Mesenteric fat pad (tissue), 1 donor: Measurements from ENCODE around the gene PLXNB2.

GRCh38 chr22:48366728-48367010 lies 122.7 kb upstream of the TAFA5 start:
- PRO-cap, result no peak

DNA sequence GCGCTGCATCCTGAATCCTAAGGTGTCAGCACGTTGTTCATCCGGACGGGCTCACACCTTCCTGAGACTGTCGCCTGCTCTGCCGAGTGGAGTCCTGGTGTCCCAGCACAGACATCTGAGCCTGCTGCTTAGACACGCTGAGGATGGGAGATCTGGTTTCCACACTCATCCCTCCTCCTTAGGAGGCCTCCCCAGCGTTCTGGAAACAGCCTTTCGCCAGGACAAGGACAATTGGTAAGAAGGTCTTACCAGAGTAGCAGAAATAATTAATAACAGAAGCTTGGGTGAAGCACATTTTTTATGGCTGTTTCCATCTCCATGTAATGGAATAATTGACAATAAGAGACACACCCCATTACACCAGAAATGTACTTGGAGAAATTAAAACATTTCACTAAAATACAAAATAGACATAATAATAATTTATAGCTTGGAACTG lies 2.3 kb downstream of the TAFA5 start:
- PRO-cap, result no peak

DNA sequence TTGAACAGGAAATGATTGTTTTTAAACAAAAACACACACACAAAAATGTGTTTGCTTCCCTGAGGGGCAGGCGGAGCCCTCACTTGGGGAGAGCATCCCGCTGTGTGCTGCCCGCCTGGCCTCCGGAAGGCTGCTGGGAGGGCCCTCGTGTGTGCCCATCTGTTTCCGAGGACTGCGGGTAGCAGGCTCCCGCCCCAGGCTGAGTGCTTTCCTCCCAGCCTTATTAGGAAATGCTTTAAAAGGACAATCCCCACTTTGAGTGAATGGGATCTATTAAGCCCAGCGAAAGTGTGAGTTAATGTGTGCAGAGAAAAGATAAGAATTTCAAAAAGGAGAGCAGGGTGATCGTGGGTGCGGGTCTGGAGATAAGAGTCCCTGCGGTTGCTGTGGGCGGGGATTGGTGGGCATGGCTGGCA lies 77.8 kb downstream of the TAFA5 start:
- PRO-cap, result no peak

- PRO-cap, result no peak
Measured at GRCh38 chr22:49016244-49016708, 526.9 kb downstream of the TAFA5 start.

DNA sequence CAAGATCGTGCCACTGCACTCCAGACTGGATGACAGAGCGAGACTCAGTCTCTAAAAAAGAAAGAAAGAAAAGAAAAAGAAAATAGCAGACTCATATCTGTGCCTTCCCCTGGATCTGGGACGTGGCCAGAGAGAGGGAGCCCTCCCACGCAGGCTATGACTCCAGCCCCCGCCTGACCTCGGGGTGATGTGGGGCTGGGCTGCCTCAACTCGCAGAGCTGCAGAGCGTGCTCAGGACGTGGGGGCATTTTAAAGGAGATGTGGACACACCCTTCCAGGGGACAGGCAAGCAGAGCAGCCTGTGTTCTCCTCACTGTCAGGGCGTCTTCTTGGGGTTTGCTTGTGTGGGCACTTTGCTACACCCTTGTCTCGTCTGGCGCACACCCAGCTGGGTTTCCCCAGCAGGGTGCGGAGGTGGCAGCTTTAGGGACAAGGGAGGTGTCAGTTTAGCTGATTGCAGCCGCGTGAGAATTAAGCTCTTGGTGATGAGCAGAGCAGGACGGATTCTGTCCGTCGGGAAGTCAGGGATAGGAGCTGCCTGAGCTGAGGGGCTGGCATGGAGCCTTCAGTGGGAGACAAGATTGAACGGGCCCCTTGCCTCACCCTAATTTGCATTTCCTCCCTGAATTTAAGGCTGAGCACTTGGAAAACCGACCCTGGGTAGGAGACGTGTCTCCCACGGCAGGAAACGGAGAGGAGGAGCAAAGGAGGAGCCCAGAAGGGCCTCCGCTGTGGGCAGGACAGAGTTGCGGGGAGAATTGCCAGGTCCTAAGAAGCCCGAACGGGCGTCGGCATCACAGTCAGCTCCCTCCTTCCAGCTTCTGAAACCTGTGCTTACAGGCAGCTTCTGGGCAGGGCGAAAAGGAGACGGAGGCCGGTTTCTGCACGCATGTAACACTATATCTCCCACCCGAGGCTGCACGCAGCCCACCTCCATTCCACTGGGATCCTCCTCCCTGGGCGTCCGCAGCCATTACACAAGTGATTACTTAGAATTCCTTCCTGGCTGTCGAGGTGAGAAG lies 346.1 kb downstream of the BRD1 start:
- PRO-cap, result no peak

DNA sequence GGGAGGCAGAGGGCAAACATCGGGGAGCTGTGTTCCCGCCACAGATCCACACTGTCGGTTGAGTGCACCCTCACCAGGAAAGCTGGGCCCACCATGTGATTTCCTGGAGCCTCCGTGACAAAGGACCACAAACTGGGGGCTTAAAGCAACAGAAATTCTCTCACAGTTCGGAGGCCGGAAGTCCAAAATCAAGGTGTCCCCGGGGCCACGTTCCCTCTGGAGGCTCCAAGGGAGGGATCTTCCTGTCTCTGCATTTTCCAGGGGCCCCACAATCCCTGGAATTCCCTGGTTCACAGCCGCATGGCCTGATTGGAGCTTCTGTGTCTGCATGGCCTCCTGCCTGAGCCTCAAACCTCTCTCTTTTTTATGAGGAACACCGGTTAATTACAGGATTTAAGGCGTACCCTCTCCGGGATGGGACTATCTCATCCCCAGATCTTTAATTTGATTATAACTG lies 169.3 kb downstream of the BRD1 start:
- PRO-cap, result no peak

DNA sequence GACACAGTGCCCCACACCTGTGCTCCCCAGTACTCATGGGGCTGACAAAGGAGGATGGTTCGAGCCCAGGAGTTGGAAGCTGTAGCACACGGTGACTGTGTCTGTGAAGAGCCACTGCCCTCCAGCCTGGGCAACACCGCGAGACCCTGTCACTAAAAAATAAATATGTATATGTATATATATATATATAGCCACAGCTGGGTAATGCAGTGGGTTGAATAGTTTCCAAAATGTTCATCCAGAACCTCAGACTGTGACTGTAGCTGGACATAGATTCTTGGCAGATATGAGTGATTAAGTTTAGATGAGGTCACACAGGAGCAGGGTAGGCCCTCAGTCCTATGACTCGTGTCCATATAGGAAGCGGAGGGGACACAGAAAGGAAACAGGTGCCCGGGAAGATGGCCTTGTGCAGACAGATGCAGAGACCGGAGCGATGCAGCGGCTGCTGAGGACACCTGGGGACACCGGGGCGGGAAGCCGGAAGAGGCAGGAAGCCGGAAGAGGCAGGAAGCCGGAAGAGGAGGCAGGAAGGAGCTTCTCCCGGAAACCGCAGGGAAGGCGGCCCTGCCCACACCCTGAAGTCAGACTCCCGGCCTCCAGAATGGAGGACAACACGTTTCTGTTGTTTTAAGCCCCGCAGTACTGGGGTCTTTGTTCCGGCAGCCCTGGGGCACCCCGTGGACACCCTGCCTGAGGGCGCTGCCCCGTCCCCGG lies 103.8 kb downstream of the BRD1 start:
- PRO-cap, result no peak

- PRO-cap, result no peak
Measured at GRCh38 chr22:49775180-49775737, 52.4 kb downstream of the BRD1 start.

DNA sequence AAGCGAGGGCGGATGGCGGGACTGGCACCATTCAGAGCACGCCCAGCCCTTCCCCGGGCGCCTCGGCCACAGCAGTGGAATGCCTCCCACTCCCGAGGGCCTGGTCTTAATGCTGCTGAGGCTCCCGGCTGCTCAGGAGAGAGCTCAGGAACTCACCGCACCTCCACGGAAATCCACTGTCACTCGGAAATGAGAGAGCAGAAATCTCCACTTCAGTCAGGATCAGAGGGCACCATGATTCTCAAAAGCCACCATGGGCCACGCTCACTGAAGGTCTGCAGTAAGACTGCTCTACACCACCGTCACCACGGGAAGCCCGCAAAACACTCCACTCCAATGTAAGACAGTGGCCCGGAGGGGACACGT lies 42.9 kb downstream of the BRD1 start:
- PRO-cap, result no peak

GRCh38 chr22:49815572-49816101 lies 12.0 kb downstream of the BRD1 start:
- PRO-cap, result no peak

- PRO-cap, result no peak
Measured at GRCh38 chr22:49826592-49827251, 951 bp downstream of the BRD1 start.

DNA sequence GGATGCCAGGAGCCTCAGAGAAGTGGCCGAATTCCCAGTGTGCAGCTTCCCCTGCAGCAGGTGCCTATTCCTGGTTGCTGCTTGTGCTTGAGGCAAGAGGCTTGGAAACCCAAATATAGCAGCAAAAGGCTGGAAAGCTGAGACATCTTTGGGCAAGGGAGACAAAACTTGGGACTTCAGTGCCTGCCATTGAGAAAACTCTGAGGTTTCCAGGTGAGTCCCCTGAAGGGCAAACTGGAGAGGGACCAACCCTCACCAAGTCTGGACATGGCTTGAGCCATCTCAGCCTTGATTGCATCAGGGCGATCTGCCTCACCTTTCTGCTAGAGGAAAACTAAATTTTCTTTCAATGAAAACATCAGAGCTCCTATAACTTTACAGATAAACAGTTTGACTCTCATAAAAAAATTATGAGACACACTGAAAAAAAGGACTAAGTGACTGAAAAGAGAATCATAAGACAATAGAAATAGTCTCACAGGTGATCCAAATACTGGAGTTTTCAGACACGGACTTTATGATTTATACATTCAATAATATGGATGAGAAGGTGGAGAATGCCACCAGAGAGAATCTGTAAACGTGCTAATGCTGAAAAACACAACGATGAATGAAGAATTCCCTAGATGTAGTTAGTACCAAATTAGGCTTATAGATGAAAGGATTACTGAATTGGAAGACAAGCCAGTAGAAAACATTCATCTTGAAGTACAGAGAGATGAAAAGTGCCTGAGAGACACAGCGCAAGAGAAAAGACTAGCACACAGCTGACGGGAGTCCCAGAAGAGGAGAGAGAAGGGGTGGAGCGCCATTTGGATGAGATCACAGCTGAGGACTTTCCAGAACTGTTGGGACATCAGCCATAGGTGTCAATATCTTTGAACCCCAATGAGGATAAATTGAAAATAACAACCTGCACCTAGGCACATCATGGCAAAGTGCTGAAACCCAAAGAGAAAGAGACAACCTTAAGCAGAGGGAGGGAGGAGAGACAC lies 25.5 kb downstream of the ALG12 start:
- PRO-cap, result no peak

- PRO-cap, result no peak
Measured at GRCh38 chr22:49921592-49921945, 3.1 kb downstream of the CRELD2 start.

- PRO-cap, result no peak
Measured at GRCh38 chr22:49972726-49973010, 12.1 kb downstream of the PIM3 start.

- PRO-cap, result no peak
Measured at GRCh38 chr22:50200148-50200658, 608 bp upstream of the SELENOO start.

DNA sequence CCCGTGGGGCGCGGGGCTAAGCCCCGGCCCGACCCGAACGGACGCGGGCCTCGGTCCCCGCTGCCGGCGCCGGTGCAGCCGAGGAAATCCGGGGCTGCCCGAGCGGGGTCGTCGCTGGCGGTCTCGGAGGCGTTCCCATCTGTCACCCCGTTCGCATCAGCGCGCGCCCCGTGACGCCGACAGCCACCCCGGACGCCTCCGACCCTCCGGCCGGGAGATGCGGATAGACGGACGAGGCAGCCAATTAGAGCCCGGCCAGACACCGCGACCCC lies 216 bp upstream of the SELENOO start:
- PRO-cap, result bidirectional peak, plus-strand start outside the sequence, minus-strand start at position 219 of the sequence

DNA sequence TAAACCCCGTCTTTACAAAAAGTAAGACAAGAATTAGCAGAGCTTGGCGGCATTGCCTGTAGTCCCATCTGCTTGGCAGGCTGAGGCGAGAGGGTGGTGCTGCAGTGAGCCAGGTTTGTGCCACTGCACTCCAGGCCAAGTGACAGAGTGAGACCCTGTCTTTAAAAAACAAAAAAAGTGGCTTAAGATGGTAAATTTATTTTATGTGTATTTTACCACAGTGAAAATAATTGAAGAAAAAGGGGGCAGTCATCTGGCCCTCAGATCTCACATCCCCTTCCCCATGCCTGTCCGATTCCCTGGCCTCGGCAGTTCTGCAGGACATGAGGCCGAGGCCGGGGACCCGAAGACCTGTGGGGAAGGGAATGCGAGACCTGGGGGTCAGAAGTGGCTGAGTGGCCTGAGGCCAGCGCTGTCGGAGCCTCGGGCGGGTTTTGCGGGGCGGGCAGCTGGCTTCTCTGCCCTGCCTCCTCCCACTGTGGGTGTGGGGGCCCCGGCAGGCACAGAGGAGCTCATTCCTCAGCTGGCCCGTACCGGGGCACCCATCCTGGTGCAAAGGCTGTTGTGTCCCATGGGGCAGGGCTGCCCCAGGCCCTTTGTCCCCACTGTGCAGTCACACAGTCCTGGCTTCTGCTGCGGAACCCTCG lies 4.7 kb downstream of the SELENOO start:
- PRO-cap, result no peak

DNA sequence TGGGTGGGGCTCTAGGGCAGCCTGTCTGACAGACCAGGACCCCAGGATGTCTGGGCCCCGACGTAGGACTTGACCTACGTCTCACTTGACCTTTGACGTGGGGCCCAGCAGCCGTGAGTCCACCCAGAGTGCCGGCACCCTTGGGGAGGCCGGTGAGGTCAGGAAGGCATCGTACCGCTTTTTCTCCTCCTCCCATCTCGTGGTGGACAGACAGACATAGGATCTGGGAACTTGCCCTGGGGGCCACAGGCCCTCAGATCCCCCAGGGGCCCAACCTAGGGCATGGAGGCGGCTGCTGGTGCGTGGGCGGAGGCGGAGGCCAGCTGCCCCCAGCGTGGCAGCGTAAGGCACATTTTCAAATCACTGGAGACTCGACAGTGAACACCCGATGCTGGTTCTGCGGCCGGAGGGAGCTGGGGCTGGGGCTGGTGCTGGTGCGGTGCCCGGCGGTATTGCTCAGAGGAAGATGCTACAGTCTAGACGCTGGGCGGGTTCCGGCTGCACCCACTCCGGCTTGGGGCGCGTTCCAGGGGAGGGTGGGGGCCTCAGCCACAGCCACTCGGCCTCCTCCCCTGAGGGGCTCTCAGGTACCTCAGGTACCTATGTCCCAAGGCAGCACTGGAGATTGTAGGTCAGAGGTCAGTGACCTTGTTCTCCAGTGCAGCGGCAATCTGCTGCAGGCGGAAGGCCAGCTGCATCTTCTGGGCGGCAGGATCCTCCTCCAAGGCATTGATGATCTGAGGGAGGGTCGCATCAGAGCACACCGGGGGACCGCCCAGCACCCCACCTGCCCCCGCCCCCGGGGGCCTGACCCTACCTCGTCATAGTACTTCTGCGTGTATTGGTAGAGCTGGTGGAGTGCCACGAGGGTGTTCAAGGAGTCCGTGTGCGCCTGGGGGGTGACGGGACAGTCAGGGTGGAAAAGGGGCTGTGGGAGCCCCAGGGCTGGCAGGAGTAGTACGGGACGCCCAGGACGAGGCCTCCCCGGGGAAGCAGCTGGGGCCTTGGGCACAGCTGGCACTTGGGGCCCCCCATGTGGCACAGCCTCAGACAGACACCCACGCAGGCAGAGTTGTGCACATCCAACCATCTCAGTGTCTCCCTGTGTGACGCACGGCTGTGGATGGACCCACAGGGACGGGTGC lies 5.3 kb upstream of the MAPK11 start:
- PRO-cap, result no peak

DNA sequence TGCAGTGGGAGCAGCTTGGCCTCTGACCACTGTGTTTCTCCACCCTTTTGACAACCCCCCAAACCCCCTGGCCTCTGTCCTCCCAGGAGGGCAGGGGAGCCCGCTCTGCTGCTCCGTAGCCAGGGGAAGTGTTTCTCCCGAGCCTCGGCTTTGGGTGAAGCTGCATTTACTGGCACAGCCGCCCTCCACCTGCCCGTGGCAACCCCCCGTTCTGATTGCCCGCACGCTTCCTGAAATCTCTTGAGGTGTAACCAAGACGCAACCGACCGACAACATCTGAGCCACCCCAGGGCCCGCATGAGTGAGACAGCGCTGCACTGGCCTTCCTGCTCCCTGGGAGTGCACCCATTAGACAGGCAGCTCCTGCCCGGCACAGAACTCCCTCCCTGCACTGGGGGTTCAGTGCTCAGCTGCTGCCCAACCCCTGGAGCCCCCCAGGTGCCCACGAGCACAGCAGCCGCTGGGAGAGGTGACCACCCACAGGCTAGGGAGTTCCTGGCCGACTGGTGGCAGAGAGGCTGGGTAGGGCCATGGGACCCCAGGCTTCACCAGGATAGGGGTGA lies 14.8 kb downstream of the PLXNB2 start:
- PRO-cap, result no peak

DNA sequence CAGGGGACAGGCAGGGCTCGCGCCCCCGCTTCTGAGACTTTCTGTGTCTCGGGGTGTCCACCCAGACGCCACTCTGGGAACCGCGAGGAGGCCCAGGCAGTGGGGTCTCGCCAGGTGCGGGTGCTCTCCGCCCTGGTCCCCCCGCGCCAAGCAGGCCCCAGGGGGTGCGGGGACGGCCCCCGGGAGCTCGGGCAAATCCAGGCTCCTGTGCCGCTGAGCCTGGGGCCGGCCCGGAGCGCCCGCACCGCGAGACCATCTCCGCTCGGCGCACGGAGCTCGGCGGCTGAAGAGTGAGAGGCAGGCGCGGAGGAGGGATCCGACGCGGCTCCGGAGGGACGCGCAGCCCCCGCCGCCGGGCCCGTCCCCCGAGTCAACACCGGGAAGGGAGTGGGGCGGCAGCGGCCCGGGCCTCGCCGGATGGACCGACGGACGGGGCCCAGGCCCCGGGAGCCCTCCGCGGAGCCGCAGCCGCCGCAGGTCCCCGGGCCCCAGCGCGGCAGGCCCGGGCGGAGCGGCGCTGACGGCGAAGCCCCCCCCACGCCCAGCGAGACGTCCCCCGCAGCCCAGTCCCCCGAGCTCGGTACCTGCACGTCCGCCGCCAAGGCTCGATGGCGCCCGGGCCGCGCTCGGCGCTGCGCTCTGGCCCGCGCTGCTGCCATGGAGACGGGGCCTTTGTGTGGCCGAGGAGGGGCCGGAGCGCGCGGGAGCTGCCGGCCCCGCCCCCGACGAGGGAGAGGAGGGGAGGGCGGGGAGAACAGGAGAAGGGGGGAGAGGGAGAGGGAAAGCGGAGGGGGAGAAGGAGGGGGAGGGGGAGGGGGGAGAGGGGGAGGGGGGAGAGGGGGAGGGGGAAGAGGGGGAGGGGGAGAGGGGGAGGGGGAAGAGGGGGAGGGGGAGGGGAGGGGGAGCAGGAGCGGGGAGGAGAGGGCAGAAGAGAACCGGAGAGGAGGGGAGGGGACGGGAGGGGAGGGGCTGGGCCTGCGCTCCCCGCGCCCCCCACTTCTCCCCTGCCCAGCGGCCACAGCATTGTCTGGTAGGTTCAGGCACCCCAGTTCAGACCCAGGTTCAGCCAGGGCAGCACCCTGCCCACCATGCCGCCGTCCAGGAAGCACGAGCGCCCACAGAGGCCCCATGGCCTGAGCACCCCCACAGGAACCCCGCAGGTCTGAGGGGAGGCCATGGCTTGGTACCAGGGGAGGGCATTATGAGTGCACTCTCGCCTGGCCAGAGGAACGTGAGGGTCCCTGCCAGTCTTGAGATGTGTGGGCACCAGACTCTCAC lies at the start of gene PLXNB2:
Gene PLXNB2 (minus strand): TSS at position 678 of the 1,278 bp plus-strand sequence.
- PRO-cap, result no peak